GM23248 (cell line): ENCODE data around the gene ZNF853.

GRCh38 chr7:5610337-5610855 lies 17.8 kb downstream of the FSCN1 start:
- RAMPAGE, long total RNA: no peak

- RAMPAGE, long total RNA: no peak
These were observed 41.5 kb downstream of the FSCN1 start for GRCh38 chr7:5633979-5634687.

DNA sequence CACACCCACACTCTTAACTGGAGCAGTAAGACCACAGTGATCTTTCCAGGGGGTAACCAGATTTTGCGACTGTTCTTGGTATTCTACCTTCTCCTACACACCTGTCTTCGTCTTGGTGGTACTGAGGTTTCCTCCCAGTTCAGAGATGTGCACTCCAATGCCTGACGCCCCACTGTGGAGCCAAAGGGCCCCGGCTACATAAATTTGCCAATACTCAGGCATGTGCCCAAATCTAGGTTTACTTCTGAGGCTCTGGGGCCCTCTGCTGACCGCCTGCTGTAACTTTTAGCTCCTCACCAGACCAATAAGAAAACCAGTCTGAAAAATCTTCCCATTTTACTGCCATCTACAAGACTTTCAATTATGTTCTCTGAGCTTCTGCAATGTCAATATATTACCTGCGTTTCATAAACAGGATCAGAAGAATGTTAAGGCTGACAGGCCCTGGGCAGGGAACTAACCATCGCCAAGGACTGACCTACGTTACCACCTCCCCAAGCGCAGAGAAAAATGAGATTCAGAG lies 85.4 kb downstream of the FSCN1 start:
- RAMPAGE, long total RNA: no peak

GRCh38 chr7:5692922-5693953 lies 88.2 kb downstream of the RNF216 start:
- RAMPAGE, long total RNA: no peak

DNA sequence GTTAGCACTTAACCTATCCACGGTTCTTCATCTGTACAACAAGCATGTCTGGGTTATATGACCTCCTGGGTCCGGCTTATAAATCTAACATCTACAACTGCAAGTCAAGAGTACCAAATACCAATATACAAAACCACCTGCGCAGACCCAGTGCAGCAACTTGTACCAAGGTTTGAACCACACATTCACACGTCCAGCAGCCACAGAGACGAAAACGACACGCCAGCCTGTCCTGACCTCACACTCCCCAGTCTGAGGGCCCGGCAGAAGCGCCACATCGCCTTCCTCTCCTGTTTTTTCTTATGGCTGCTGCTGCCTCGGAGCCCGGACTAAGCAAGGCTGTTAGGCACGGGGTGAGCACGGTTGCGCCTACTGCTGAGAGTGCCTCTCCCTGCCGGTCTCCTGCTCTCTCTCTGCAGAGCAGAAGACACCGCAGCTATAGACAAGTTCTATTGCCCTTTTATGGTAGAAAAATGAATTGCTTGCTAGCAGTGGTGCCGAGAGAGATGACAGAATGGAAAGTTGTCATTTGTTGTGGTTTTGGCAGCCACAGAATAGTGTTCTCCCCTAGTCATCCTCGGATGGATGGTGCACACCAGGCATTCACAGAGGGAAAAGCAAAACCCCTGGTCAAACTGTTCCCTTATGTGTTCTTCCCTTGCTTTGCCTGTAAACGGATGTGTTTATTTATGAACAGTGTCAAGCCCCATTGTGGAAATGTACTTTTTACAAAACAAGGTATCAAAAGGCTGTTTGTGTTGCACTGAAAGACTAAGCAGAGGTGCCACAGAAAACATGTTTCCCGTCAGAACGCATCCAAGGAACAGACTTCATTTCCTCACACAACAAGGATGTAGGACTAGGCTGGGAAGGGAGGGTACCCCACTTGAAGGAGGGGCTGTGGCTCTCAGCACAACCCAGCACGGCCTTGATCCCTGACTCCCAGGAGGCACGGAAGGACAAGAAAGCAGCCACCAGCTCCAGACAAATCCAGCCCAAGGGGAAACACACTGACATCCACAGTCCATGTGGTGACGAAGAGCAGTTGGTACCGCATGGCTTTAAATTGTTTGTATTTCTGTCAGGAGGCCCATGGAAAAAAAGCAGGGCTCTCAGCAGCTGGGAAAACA lies 86.0 kb downstream of the RNF216 start:
- RAMPAGE, long total RNA: no peak

- RAMPAGE, long total RNA: no peak
These were observed 85.2 kb downstream of the RNF216 start for GRCh38 chr7:5696262-5696665.

GRCh38 chr7:6106257-6106954 lies 1.7 kb downstream of the USP42 start:
- RAMPAGE, long total RNA: no peak

GRCh38 chr7:6152236-6152962 lies 47.6 kb downstream of the USP42 start:
- RAMPAGE, long total RNA: no peak

DNA sequence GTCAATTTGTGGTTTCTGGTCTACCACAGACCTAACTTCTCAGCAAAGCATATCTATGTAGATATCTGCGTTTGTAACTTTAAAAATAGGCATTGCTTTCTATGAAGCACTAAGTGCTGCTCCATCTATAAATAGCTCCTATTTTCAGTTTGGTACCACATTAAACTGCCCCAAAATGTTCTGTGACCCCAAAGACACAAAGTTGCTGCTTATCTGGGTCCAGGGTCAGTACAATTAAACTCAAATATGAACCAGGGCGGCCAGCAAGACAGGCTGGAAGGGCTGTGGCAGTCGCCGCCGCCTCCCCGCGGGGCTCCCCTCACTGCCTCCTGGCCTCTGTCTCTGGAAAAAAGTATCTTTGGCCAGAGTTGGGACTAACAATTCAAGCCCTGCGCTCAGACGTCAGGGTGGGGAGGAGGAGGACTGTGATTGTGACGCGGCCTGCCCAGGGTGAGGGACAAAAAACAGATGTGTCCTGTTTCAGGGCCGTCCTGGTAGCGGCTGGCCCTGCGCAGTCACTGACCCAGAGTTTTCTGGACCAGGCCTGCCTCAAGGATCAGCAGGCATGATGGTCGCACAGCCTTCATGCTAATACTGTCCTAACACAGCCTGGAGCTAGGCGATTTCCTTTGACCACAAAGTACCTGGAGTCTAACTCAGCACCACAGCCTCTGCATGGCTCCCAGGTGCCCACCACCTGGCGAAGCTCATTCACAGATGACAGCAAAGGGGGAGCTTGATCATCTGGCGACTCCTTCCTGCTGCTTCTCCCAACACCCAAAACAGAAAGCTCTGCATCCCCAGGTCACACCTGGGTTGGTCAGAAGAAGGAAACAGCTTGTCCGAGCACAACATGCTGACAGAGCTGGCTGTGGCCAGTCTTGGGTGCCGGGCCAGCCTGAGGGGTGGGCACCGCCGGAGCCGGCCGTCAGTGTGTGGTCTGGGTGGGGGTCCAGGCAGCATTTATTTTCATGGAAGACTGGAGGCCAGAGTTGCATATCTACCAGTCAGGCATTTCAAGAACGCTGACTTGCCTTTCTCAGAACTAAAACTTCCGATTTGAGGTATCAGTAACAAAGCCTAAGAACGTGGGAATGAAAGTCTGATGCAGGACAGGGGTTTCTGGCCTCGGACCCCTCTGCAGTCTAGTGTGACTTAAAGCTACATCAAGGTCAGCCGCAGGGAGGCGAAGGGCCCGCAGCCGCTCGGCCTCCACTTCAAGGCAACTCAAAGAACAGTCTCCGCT lies 57.7 kb downstream of the USP42 start:
- RAMPAGE, long total RNA: no peak

GRCh38 chr7:6164443-6165277 lies 59.9 kb downstream of the USP42 start:
- RAMPAGE, long total RNA: no peak

DNA sequence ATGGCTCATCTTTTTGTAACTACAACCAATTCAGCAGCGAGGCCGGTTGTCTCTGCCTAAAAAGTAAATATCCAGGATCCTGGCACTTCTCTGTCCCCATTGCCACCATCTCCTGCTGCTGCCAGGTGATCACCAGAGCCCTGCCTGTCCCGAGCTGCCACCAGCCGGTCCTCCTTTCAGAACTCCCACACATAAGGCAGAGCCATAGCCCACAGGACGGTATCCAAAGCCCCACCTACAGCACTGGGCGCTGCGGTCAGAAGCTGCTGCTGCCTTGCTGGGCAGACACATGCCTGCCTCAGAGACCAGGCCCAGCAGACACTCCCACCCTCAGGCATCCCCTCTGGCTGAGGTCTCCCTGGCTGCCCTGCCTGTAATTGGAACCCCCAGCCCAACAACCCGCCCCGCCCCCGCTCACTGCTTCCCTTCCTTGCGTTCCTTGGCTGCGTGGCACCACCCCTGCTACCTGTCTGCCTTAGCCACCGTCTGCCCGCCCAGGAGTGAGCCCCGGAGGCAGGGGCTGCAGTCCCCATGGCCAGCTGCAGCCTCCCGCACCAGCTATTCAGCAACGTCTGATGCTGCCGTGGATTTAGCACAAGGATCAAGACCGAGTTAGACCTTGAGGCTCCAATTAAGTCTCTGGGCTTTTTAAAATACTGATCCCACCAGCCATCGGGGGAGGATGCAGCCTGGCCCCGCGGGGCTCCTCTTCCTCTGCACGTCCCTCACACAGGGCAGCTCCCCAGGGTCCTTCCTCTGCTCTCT lies 67.0 kb downstream of the USP42 start:
- RAMPAGE, long total RNA: no peak

GRCh38 chr7:6393184-6394222 lies 19.2 kb downstream of the RAC1 start:
- RAMPAGE, long total RNA: no peak

DNA sequence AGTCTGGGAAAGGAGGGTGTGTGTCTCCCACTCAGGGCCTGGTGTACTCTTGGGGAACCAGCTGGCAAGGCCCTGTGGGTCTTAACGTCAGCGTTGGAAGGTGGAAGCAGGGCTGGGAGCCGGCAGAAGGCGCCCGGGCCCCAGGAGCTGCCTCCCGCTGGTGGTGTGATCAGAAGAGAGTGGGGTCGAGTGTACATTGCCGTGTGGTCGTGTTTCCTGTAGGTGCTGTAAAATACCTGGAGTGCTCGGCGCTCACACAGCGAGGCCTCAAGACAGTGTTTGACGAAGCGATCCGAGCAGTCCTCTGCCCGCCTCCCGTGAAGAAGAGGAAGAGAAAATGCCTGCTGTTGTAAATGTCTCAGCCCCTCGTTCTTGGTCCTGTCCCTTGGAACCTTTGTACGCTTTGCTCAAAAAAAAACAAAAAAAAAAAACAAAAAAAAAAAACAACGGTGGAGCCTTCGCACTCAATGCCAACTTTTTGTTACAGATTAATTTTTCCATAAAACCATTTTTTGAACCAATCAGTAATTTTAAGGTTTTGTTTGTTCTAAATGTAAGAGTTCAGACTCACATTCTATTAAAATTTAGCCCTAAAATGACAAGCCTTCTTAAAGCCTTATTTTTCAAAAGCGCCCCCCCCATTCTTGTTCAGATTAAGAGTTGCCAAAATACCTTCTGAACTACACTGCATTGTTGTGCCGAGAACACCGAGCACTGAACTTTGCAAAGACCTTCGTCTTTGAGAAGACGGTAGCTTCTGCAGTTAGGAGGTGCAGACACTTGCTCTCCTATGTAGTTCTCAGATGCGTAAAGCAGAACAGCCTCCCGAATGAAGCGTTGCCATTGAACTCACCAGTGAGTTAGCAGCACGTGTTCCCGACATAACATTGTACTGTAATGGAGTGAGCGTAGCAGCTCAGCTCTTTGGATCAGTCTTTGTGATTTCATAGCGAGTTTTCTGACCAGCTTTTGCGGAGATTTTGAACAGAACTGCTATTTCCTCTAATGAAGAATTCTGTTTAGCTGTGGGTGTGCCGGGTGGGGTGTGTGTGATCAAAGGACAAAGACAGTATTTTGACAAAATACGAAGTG lies 28.1 kb downstream of the RAC1 start:
- RAMPAGE, long total RNA: no peak

DNA sequence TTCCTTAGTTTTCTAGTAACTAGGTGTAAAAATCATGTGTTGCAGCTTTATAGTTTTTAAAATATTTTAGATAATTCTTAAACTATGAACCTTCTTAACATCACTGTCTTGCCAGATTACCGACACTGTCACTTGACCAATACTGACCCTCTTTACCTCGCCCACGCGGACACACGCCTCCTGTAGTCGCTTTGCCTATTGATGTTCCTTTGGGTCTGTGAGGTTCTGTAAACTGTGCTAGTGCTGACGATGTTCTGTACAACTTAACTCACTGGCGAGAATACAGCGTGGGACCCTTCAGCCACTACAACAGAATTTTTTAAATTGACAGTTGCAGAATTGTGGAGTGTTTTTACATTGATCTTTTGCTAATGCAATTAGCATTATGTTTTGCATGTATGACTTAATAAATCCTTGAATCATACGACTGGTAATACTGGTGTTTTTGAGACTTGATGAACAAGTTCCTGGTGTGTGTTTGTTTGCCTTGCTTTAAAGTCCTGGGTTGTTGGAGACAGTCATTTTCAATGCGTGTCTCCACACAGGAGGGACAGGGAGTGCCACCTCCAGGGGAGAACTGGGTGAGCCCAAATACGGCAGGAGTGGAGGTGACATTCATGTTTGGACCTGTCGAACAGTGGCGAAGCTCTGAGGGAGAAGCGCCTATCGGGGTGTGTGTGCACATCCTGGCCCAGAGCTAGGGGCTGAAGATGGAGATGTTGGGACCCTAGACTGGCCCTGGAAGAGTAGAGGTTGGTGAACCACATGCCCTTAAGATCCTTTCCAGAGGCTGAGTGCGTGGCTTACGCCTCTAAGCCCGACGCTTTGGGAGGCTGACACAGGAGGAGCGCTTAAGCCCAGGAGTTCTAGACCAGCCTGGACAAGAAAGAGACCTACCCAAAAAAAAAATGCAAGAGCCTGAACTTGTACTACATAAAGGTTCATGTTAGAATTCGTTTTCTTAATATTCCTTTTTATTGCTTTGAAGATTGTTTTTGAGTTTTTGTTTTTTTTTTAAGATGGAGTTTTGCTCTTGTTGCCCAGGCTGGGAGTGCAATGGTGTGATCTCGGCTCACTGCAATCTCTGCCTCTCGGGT lies 29.6 kb downstream of the RAC1 start:
- RAMPAGE, long total RNA: no peak

DNA sequence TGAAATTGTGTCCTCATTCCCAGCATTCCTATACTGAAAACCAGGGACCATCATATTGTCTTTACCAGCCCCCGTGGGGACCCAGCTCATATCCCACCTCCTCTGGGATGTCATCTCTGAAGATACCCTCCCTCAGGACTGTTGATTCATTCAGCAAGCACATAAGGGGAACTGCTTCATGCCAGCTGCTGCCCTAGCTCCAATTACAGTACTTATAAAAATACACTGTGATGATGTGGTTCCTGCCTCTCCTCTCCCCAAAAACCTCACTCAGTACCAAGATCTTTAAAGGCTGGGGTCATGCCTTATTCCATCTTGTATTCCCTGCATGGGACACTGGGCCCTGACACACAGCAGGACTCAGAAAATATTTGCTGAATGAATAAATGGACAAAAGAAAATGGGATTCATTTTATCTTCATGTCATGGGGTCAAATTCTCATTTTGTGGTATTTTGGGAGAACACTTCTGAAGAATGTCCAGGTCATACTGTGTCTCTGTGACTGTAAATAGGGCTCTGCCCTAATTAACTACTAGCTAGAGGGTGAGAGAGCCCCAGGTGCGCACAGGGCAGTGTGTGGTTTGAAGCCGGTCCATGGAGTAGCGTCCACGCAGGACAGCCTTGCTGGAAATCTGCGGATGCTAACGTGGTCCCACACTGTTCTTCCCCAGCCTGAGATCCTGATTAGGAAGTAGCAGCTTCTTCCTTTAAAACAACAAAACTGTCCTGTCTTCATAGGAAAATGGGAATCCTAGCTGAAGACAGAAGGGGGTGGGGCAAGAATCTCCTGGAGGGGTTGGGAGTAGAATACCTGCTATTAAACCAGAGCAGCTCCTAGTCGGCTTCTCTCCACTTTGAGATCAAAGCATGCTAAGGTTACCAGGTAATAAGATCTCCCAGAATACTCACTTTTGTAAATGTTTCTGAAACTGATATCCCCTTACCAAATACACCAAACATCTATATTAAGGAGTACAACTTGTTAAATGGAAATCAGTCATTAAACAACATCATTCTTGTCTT lies 7.0 kb downstream of the KDELR2 start:
- RAMPAGE, long total RNA: no peak

DNA sequence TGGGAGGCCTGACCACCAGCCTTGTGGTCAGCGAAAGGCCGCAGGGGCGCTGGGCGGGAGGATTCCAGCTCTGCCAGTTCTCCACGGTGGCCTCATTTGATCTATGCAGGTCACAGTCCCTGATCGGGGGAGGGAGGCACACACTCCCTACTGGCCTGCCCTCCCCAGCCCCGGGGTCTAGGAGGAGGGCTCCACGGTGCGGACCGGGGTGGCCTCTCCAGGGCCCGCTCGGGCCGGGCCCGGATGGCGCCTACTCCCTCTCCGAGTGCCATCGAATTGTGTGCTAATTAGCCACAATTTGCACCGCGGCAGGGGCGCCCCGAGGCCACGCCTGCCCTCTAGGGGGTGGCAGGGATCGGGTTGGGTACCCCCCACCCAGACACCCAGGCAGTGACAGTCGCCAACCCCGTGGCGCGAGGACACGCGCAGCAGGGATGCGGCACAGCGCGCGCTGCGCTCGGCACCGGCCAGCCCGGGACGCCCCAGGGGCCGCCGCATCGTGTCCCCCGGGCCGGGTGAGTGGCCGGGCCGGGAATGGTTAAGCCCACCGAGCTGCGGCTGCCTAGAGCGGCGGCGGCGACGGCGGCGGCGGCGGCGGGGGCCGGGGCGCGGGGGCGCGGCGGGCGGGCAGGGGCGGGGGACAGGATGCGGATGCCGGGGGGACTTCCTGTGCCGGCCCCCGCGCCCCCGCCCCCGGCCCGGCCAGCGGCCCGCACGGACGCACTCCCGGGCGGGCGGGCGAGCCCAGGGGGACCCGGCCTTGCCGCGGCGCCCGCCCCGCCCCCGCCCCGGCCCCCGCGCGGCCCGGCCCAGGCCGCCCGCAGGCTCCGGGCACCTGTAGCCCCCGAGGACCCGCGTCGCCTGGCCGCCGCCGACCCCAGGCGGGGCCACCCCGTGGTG lies at the start of gene ZNF853:
Gene ZNF853, plus strand, starts transcription at position 690 of the 900 bp plus-strand sequence.
- RAMPAGE, long total RNA: no peak

- RAMPAGE, long total RNA: no peak
These were observed 594 bp downstream of the ZNF853 start for GRCh38 chr7:6615821-6616587.

DNA sequence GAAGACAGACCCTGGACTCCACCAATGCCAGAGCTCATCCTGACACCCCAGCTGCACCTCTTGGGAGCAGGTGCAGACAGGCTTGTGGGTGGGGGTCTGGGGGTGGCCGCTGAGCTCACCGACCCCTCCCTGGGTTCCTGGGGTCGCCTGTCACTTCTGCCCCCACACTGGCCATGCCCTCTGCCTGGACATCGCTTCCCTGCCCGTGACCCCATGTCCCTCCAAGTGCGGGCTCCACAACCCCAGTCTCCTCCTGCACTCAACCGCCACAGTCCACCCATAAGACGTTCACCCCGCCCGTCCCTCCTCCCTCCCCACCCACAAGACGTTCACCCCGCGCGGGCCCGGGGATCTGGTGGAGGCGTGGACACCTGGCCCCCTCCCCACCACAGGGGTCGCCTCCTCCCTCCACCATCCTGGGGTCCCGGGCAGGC lies 562 bp upstream of the ZNF316 start:
- RAMPAGE, long total RNA: no peak

- RAMPAGE, long total RNA: no peak
These were observed 3.1 kb downstream of the ZNF316 start for GRCh38 chr7:6639792-6640997.

- RAMPAGE, long total RNA: no peak
These were observed 4.6 kb downstream of the ZNF316 start for GRCh38 chr7:6641813-6642121.